GM12878 (cell line): ENCODE measurements around the gene ANXA2R.

DNA sequence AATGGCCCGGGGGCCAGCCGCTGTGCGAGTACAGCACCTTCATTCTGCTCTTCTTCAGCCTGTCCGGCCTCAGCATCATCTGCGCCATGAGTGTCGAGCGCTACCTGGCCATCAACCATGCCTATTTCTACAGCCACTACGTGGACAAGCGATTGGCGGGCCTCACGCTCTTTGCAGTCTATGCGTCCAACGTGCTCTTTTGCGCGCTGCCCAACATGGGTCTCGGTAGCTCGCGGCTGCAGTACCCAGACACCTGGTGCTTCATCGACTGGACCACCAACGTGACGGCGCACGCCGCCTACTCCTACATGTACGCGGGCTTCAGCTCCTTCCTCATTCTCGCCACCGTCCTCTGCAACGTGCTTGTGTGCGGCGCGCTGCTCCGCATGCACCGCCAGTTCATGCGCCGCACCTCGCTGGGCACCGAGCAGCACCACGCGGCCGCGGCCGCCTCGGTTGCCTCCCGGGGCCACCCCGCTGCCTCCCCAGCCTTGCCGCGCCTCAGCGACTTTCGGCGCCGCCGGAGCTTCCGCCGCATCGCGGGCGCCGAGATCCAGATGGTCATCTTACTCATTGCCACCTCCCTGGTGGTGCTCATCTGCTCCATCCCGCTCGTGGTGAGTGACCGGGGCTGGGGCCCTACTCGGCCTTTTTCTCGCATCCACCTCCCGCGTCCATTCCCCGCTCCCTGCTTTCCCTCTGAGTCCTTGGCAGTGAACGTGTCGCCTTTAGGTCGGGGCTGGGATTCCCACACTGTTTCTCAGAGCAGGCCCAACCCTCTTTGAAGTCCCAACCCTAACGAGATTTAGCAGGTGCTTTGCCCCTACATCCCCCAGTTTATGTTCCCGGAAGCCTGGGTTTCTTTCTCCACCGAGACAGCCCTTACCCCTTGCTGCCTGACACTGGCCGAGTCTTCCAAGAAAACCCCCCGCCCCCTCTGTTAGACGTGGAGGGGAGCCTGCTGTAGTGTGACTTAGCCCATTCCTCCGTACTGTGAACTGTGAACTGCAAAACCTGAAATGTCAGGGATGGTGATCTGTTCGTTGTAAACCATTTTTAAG lies 1.9 kb downstream of the PTGER4 start:
- RAMPAGE, long total RNA: no peak
- RRBS, 2 experiments: 2 to 3% methylated on average over 13 to 22 of the region's 78 CpGs
CAGE:
- cytosol, long polyA minus RNA: no peak
- cytosol, long polyA plus RNA: no peak
- long polyA plus RNA: no peak
- nucleolus, long total RNA: no peak
- nucleus, long polyA plus RNA: no peak
- nucleus, long total RNA: no peak

GRCh38 chr5:42621995-42622368 lies 134.6 kb upstream of the CCDC152 start:
- RAMPAGE, long total RNA: no peak
- RRBS, 2 experiments: no CpG with 5 or more reads among the region's 1 CpG
CAGE:
- cytosol, long polyA minus RNA: no peak
- cytosol, long polyA plus RNA: no peak
- long polyA plus RNA: no peak
- nucleolus, long total RNA: no peak
- nucleus, long polyA plus RNA: no peak
- nucleus, long total RNA: no peak

GRCh38 chr5:42718409-42718960 lies 38.1 kb upstream of the CCDC152 start:
- RAMPAGE, long total RNA: no peak
- RRBS, 2 experiments: no CpG with 5 or more reads among the region's 4 CpGs
CAGE:
- cytosol, long polyA minus RNA: no peak
- cytosol, long polyA plus RNA: no peak
- long polyA plus RNA: no peak
- nucleolus, long total RNA: no peak
- nucleus, long polyA plus RNA: no peak
- nucleus, long total RNA: no peak

GRCh38 chr5:42843674-42844395 lies 32.1 kb upstream of the SELENOP start:
- RAMPAGE, long total RNA: no peak
- RRBS, 2 experiments: no CpG with 5 or more reads among the region's 4 CpGs
CAGE:
- cytosol, long polyA minus RNA: no peak
- cytosol, long polyA plus RNA: no peak
- long polyA plus RNA: no peak
- nucleolus, long total RNA: no peak
- nucleus, long polyA plus RNA: no peak
- nucleus, long total RNA: no peak

- RAMPAGE, long total RNA: no peak
- RRBS, 2 experiments: no CpG with 5 or more reads among the region's 6 CpGs
CAGE:
- cytosol, long polyA minus RNA: no peak
- cytosol, long polyA plus RNA: no peak
- long polyA plus RNA: no peak
- nucleolus, long total RNA: no peak
- nucleus, long polyA plus RNA: no peak
- nucleus, long total RNA: no peak
Observed at GRCh38 chr5:42887141-42887684, 75.5 kb upstream of the SELENOP start.

- RAMPAGE, long total RNA: no peak
- RRBS, 2 experiments: no CpG with 5 or more reads among the region's 11 CpGs
CAGE:
- cytosol, long polyA minus RNA: no peak
- cytosol, long polyA plus RNA: no peak
- long polyA plus RNA: no peak
- nucleolus, long total RNA: no peak
- nucleus, long polyA plus RNA: no peak
- nucleus, long total RNA: no peak
Observed at GRCh38 chr5:42908913-42909209, 97.2 kb upstream of the SELENOP start.

DNA sequence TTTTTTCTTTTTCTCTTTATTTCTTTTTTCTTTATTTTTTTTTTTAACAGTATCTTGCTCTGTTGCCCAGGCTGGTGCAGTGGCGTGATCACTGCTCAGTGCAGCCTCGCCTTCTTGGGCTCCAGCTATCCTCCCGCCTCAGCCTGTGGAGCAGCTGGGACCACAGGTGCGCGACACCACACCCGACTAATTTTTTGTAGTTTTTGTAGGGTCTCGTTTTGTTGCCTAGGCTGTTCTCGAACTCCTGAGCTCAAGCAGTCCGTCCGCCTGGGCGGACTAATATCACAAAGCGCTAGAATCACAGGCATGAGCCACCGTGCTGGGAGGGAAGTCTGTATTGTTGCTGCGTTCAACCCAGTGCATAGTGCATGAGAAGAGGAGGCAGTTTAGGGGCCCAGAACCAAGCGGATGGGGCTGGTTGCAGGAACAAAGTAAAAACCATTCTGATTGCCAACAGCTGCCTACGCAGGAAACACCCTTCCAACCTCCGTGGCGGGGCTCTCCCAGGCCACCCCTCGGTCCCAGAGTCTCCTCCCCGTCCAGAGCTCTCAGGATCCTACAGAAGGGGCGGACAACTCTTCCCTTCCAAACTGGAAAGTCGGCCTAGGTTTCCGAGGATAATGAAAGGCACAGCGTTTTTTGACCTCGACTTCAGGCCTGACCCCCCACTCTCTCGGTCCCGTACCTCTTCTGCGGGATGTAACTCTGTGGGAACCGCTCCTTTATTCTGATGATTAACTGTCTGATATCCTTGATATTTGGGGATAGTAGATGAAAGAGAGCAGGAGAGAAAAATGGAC lies 87.1 kb downstream of the ANXA2R start:
- RAMPAGE, long total RNA: no peak
- RRBS, 2 experiments: no CpG with 5 or more reads among the region's 29 CpGs
CAGE:
- cytosol, long polyA minus RNA: no peak
- cytosol, long polyA plus RNA: no peak
- long polyA plus RNA: no peak
- nucleolus, long total RNA: no peak
- nucleus, long polyA plus RNA: no peak
- nucleus, long total RNA: no peak

GRCh38 chr5:43007401-43008498 lies 32.4 kb downstream of the ANXA2R start:
- RAMPAGE, long total RNA: no peak
- RRBS, 2 experiments: 0 to 13% methylated on average over 2 to 4 of the region's 49 CpGs
CAGE:
- cytosol, long polyA minus RNA: no peak
- cytosol, long polyA plus RNA: no peak
- long polyA plus RNA: no peak
- nucleolus, long total RNA: no peak
- nucleus, long polyA plus RNA: no peak
- nucleus, long total RNA: no peak

DNA sequence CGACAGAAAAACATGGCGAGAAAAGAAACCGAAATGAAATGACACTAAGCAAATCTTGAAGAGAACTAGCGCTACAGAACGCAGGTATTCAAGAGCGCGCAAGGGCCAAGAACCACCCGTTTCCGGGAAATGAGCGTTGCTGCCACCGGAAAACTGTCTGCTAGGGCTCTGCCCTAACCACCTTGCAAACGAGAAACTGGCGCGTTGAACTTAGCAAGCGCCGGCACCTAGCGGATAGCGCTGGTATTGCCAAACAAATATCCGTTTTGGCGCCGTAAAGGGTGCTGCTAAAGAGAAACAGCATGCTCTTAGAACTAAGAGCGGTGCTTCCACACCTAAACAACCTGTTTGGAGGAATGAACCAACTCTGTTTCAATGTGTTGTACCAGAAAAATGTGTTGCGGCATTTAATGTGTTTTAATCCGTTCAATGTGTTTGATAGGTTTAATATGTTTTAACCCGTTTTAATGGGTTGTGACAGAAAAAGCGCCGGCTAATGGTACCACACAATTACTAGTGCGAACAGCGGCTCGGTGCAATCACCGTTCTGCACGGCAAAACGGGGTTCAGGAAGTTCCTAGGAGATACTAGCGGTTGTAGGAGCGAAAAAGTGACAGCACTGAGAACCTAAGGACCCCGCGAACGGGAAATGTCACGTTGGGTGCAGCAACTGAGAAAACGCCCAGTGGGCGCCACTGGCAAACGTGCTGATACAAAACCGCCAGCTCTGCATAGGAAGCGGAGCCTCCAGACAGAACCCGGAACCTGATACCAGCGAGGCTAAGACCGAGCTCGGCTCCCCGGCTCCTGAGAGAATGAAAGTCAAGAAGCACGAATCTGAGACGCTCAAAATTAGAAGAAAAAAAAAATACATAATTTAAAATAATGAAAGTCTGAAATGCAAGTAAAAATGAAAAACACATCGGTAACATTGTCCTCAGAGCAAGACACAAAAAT lies at the start of gene ANXA2R:
ANXA2R (minus strand) TSS at position 63 of the 957 bp plus-strand sequence.
- RAMPAGE, long total RNA: no peak
- RRBS, 2 experiments: 1 to 4% methylated on average over 6 of the region's 52 CpGs
CAGE:
- cytosol, long polyA minus RNA: no peak
- cytosol, long polyA plus RNA: no peak
- long polyA plus RNA: no peak
- nucleolus, long total RNA: no peak
- nucleus, long polyA plus RNA: start-site peak on the plus strand centred at position 757 of the sequence, 124 bp wide, 63 and 14 reads in 2 replicates
- nucleus, long total RNA: no peak

GRCh38 chr5:43041643-43042425 lies 1.7 kb upstream of the ANXA2R start:
- RAMPAGE, long total RNA: start-site peak on the plus strand at chr5:43041725-43042206, 24 and 27 reads in 2 replicates
- RRBS, 2 experiments: 1 to 3% methylated on average over 21 to 24 of the region's 54 CpGs
CAGE:
- cytosol, long polyA minus RNA: start-site peak on the plus strand at chr5:43041749-43041757, 63 reads
- cytosol, long polyA plus RNA: no peak
- long polyA plus RNA: start-site peak on the plus strand at chr5:43041684-43041842, 32 and 36 reads in 2 replicates
- nucleolus, long total RNA: no peak
- nucleus, long polyA plus RNA: no peak
- nucleus, long total RNA: no peak

- RAMPAGE, long total RNA: no peak
- RRBS, 2 experiments: no CpG with 5 or more reads among the region's 11 CpGs
CAGE:
- cytosol, long polyA minus RNA: no peak
- cytosol, long polyA plus RNA: no peak
- long polyA plus RNA: no peak
- nucleolus, long total RNA: no peak
- nucleus, long polyA plus RNA: no peak
- nucleus, long total RNA: no peak
Observed at GRCh38 chr5:43054060-43054842, 14.1 kb upstream of the ANXA2R start.

DNA sequence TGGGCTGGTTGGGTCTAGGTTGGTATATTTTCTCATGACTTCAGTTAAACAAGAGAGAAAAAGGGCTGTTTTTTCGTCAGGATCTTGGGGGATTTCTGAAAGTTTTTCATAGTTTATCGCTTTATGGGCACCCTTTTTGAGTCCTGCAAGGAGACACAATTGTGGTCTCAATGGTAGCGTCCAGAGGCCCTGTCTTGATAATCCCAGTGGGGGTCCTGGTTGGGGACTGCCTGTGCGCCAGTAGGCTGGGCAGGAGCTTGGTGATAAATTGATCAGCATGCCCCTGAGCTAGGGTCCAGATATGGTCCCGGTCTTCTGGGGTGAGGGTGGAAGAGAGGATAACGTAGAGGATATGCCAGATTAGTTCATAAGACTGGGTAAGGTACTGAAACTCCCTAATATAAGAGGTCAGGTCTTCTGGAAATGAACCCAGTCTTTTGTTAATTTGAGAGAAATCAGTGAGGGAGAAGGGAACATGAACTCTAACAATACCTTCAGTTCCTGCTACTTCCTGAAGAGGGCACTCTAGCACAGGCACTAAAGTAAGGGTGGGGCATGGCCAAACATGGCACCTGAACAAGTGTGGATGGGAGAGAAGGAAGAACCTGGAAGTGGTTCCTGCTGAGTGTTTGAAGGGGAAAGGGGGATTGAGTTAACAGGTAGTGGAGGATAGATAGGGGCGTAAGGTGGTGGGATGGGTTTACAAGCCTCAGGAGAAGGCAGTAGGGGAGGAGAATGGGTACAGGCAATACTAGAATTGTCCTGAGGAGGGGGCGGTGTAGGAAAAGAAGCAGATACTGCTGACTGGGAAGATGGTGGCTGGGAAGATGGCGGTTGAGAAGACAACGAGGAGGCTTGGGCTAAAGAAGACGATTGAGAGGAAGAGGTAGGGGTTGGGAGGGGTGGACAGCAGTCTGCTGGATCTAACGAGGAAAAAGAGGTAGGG lies 33.7 kb upstream of the ANXA2R start:
- RAMPAGE, long total RNA: no peak
- RRBS, 2 experiments: no CpG with 5 or more reads among the region's 12 CpGs
CAGE:
- cytosol, long polyA minus RNA: no peak
- cytosol, long polyA plus RNA: no peak
- long polyA plus RNA: start-site peak on the plus strand centred at position 686 of the sequence, 336 bp wide, 18 and 18 reads in 2 replicates
- nucleolus, long total RNA: no peak
- nucleus, long polyA plus RNA: start-site peak on the plus strand centred at position 572 of the sequence, 109 bp wide, 18 and 16 reads in 2 replicates
- nucleus, long total RNA: no peak

DNA sequence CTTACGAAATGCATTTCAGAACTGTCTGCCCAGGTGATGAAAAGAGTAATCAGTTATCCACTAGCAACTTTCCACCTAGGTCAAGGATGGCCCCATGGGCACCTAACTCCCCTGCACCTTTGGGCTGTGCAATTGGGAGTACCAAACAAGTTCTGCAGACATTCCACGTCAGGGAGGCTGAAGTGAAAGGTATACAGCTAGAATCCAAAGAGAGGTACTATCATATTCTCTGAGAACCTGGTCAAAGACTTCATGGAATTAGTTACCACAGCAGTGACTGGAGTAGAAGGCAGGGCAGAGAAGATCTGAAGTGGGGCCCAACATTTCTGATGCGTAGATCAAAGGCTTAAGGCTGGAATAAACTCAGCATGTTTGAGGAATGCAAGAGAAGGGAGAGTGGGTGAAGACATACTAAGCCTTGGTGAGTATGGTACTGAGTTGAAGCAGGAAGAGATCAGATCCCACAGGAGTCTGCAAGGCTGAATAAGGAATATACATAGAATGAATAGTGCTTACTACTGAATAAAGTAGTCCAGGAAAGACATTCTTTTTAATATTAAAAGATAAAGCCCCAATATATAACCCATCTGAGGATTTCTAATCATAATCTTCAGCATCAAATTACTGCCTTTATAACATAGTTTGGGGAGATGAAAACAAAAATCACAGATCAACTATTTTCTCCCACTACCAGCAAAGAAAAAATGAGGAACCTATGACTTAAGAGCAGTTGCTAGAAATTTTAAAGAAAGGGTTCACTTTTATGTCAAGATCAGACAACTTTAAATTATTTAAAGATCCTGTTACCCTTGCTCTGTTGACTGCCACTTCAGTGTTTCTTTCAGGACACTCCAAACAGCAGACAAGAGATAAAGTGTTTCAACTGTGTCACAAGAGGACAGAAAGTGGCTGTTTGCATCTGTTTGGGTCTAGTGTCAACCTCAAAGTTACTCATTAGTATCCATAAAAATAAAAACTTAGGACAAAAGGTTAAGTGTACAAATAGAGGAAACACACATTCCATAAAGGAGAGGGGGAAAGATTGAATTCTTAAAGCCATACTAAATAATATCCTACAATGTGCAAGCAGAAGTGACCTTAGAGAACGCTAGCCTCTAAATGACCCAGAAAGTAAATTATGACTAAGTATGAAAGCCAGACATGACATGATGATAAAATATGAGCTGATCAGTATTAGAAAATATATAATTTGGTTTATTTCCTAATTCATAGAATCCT lies 25.2 kb downstream of the HMGCS1 start:
- RAMPAGE, long total RNA: no peak
- RRBS, 2 experiments: no CpG with 5 or more reads among the region's 4 CpGs
CAGE:
- cytosol, long polyA minus RNA: no peak
- cytosol, long polyA plus RNA: no peak
- long polyA plus RNA: no peak
- nucleolus, long total RNA: no peak
- nucleus, long polyA plus RNA: no peak
- nucleus, long total RNA: no peak

DNA sequence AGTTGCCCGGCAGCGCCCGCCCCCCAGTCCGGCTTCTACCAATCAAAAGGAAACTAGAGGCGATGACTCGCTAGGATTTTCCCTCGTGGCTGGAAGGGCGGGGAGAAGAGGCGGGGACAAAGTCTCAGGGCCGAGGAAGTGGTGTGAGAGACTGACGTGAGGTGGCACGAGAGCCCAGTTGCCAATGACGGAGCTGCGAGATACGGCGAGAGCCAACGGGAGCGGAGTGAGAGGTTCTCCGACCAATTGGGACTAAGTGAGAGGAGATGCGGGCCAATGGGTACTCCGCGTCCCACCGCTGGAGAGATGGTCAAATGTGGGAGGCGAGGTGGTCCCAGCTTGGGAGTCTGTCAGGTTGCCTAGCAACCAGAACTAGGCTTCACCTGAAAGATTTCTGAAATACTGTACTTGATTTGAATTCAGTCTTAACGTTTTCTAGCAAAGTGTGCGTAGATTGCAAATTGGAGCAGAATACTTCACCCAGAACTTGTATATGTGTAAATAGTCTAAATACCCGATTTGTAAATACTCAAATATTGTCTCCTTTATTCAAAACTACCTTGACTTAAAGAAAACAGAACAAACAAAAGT lies 408 bp upstream of the HMGCS1 start:
- RAMPAGE, long total RNA: no peak
- RRBS, 2 experiments: no CpG with 5 or more reads among the region's 27 CpGs
CAGE:
- cytosol, long polyA minus RNA: no peak
- cytosol, long polyA plus RNA: no peak
- long polyA plus RNA: no peak
- nucleolus, long total RNA: no peak
- nucleus, long polyA plus RNA: no peak
- nucleus, long total RNA: no peak

- RAMPAGE, long total RNA: no peak
- RRBS, 2 experiments: no CpG with 5 or more reads among the region's 3 CpGs
CAGE:
- cytosol, long polyA minus RNA: no peak
- cytosol, long polyA plus RNA: no peak
- long polyA plus RNA: no peak
- nucleolus, long total RNA: no peak
- nucleus, long polyA plus RNA: no peak
- nucleus, long total RNA: no peak
Observed at GRCh38 chr5:43422197-43422678, 10.0 kb upstream of the CCL28 start.

DNA sequence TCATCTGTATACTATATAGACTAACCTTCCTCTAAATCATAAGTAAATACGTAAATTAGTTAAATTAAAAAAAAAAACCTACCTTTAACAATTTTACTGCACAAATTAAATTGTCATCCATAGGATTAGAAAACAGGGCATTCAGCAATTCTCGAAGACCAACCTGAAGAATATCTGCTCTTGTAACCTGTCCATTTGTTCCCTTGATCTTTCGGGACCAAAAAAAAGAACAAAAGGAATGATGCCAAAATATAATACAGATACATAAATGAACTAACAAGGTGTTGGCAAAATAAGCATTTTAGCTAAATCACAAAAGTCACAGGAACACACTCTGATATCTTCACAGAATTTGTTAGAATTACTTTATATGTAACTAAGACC lies 20.1 kb downstream of the PAIP1 start:
- RAMPAGE, long total RNA: no peak
- RRBS, 2 experiments: no CpG with 5 or more reads among the region's 3 CpGs
CAGE:
- cytosol, long polyA minus RNA: no peak
- cytosol, long polyA plus RNA: no peak
- long polyA plus RNA: no peak
- nucleolus, long total RNA: no peak
- nucleus, long polyA plus RNA: no peak
- nucleus, long total RNA: no peak

GRCh38 chr5:43677523-43677945 lies 74.6 kb downstream of the NNT start:
- RAMPAGE, long total RNA: no peak
- RRBS, 2 experiments: no CpG with 5 or more reads among the region's 2 CpGs
CAGE:
- cytosol, long polyA minus RNA: no peak
- cytosol, long polyA plus RNA: no peak
- long polyA plus RNA: no peak
- nucleolus, long total RNA: no peak
- nucleus, long polyA plus RNA: no peak
- nucleus, long total RNA: no peak

DNA sequence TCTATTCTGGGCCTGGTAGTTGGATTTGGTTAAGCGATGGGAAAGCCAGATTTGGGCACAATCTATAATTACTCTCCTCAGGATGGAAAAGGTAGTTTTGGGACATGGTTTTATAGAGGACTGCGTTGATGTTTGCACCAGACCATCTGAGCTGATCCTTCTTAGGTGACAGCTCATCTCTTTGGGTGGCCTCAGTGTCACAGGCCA lies 80.8 kb downstream of the NNT start:
- RAMPAGE, long total RNA: no peak
- RRBS, 2 experiments: no CpG with 5 or more reads among the region's 2 CpGs
CAGE:
- cytosol, long polyA minus RNA: no peak
- cytosol, long polyA plus RNA: no peak
- long polyA plus RNA: no peak
- nucleolus, long total RNA: no peak
- nucleus, long polyA plus RNA: no peak
- nucleus, long total RNA: no peak

DNA sequence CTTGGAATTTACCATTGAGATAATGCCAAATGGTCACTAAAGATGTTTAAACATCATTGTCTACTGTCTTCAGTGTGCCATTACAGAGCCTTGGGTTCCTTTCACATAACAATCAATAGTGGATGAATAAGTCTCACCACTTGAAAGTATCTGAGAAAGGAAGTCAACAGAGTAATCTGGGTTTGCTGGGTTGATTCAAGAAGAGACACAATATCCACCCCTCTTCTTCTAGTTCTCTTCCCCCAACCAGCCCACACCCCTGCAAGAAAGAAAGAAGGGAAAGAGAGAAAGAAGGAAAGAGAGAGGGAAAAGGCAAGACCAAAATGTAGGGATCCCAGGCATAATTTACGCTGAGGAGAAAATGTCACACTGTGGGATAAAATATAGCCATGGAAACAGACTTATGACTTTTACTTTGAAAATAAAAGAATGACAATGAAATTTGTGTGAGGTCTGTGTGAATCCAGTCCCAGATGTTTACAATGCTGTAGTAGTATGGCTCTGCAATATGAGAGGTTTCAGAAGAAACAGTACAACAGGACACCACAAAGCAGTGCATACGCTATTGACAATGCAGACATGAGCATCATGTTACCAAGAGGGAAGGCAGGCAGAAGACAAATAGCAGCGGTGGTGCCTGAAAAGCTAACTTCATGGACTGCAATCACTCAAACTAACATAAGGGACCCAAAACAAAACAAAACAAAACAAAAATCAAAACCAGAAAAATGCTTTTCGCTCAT lies 2.0 kb downstream of the FGF10 start:
- RAMPAGE, long total RNA: no peak
- RRBS, 2 experiments: no CpG with 5 or more reads among the region's 4 CpGs
CAGE:
- cytosol, long polyA minus RNA: no peak
- cytosol, long polyA plus RNA: no peak
- long polyA plus RNA: no peak
- nucleolus, long total RNA: no peak
- nucleus, long polyA plus RNA: no peak
- nucleus, long total RNA: no peak

DNA sequence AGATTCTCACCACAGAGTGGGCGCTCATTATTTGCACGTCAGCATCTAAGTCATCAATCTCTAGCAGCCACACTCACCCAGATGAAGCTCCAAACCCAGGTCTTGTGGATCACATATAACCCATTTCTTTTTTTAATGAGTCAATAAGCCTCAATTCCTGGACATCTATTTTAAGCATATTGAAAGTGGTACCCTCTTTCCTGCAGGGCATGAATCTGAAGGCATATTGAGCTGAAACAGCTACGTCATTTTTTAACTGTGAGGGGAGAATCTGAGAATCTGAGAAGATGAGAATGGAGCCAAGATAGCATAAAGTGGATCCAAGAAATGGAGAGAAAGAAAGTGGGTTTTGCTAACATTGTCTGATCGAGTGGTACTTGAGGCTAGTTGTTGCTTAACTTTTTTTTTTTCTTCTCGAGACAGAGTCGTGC lies 198.1 kb upstream of the FGF10 start:
- RAMPAGE, long total RNA: no peak
- RRBS, 2 experiments: no CpG with 5 or more reads among the region's 6 CpGs
CAGE:
- cytosol, long polyA minus RNA: no peak
- cytosol, long polyA plus RNA: no peak
- long polyA plus RNA: no peak
- nucleolus, long total RNA: no peak
- nucleus, long polyA plus RNA: no peak
- nucleus, long total RNA: no peak